Endodermal cell (in vitro differentiated cells): ENCODE measurements around the genes ZNF429 and ZNF723.

DNA sequence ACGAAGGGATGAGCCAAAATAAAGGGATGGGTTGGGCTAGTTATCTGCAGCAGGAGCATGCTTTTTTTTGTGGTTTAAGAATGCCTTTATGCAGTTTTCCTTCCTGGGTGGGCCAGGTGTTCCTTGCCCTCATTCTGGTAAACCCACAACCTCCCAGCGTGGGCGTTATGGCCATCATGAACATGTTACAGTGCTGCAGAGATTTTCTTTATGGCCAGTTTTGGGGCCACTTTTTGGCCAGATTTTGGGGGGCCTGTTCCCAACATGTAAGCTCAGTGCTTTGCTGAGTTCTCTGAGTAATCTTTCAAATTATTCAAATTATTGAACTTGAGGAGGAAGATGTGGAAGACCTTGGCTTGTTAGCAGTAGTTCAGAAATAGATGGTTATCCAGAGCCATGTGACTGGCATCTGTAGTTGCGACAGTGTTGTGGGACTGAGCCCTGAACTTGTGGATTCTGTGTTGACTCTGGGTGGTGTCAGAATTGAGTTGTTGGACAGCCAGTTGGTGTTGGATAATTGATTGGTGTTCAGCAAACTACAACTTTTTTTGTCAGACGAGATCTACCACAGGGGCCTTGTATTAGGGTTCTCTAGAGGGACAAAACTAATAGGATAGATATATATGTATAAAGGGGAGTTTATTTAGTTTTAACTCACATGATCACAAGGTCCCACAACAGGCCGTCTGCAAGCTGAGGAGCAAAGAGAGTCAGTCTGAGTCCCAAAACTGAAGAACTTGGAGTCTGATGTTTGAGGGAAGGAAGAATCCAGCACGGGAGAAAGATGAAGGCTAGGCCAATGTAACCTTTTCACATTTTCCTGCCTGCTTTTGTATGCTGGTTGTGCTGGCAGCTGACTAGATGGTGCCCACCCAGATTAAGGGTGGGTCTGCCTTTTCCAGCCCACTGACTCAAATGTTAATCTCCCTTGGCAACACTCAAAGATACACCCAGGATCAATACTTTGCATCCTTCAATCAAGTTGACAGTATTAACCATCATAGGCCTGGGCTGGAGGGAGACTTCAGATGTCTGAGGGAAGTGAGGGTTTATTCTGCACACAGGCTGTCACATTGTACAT is 22.2 kb downstream of the ZNF493 start:
- PRO-cap, result no peak

- PRO-cap, result bidirectional peak, plus-strand start at chr19:21505602, minus-strand start at chr19:21505681; bidirectional peak, plus-strand start at chr19:21505924, minus-strand start at chr19:21505943; bidirectional peak, plus-strand start at chr19:21506252, minus-strand start at chr19:21506171
Observed at GRCh38 chr19:21505056-21506354, at the start of gene ZNF429. Gene ZNF429, plus strand, starts transcription at chr19:21505602.

DNA sequence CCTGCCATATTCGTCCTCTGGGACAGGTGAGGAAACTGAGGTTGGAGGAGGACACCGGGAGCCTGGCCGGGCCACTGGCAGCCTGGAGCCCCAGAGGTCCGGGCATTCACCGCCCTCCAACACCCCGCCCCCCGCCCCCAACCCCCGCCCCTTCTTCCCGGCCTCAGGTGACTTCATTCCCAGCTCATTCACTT is 5.1 kb upstream of the ZNF98 start:
- PRO-cap, result no peak

DNA sequence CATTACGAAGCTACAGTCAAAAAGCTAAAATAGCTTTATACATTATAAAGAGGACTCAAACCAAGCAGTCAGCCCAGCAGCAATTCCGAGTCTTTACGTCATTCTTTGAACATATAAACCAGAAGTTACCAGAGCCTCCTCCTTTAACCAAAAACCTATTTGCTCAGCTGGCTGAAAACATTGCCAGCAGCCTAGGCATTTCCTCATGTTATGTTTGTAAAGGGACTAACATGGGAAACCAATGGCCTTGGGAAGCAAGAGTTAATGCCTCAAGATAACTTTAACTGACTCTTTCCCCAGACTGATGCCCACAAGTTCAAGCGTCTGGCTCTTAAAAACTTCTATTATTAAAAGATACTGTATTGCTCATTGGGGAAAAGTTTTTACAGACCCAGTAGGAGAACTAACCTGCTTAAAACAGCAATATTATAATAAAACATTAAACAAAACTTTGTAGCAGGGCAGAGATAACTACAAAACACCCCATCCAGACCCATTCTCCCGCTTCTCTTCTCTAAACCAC is 104.0 kb upstream of the ZNF492 start:
- PRO-cap, result no peak

- PRO-cap, result no peak
Observed at GRCh38 chr19:22596093-22596541, 38.0 kb upstream of the ZNF492 start.

- PRO-cap, result no peak
Observed at GRCh38 chr19:22622616-22623552, 11.2 kb upstream of the ZNF492 start.

GRCh38 chr19:22831908-22832682 is at the start of gene ZNF723:
Gene ZNF723, plus strand, starts transcription at chr19:22832291.
- PRO-cap, result no peak

DNA sequence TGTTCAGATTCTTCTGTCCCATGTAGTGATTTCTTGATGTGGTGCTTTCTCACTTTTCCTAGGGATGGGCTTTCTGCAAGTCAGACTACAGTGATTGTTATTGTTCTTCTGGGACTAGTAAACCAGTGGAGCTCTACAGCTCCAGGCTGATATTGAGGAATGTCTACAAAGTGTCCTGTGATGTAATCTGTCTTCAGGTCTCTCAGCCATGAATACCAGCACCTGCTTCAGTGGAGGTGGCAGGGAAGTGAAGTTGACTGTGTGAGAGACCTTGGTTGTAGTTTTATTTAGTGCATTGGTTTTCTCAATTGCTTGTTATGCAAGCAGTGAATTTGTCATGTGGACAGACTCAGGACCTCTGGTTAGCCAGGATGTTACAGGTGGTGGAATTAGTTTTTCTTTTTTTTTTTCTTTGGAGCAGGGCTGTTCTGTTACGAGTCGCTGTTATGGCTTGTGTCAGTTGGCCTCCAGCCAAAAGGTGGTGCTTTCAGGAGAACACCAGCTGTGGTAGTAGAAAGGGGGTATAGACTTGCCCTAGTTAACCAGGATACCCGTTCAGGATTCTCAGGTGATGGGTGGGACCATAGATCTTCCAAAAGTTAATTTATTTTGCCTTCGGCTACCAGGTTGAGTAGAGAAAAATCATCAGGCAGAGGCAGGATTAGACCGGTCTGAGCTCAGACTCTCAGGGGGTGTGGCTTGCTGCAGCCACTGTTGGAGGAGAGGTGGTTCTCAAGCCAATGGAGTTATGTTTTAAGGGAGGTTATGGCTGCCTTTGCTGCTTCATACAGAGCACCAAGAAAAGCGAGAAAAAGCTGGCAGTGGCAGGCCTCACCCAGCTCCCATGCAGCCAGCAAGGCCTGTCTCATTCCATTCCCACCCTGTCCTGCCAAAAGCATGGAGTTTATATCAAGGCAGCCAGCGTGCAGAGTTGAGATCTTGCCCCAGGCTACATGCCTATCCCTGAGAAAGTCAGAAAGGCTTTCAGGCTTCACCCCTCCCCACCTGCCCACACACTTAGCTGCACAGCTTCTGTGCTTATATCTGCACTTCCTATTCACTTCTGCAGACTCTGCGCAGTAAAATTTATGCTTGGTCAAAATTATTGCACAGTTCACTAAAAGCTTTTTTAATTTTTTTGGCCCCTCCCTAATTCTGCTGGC is 12.1 kb upstream of the ZNF675 start:
- PRO-cap, result no peak

DNA sequence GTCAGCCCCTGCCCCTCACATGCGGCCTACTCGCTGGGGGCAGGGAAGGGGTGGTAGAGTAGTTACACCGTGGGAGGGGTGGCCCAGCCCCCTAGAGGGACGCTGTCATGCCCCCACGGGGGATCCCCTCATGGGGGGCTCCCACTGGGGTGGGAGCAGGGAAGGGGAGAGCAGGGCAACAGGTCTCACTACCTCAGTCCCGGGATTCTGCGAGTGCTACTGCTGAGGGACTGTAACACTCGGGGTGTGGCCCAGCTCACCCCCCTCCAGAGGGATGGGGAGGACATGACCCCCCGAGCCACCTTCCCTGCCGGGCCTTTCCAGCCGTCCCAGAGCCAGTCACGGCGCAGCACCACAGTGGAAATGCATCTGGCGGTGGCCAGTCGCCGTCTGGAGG is 84.6 kb upstream of the ZNF254 start:
- PRO-cap, result no peak

DNA sequence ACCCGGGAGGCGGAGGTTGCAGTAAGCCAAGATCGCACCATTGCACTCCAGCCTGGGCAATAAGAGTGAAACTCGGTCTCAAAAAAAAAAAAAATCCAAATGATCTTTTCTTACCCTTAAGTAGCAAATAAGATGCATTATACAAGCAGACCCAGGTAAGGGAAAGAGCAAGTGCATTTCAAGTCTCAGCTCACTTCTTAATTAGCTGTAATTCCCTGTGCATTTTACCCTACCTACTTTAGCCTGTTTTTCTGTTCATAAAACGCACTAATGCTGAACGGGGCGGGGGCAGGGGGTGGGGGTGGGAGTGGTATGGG is 54.0 kb upstream of the ZNF254 start:
- PRO-cap, result no peak

GRCh38 chr19:27761277-27761838 is 1451.6 kb downstream of the UQCRFS1 start:
- PRO-cap, result no peak

DNA sequence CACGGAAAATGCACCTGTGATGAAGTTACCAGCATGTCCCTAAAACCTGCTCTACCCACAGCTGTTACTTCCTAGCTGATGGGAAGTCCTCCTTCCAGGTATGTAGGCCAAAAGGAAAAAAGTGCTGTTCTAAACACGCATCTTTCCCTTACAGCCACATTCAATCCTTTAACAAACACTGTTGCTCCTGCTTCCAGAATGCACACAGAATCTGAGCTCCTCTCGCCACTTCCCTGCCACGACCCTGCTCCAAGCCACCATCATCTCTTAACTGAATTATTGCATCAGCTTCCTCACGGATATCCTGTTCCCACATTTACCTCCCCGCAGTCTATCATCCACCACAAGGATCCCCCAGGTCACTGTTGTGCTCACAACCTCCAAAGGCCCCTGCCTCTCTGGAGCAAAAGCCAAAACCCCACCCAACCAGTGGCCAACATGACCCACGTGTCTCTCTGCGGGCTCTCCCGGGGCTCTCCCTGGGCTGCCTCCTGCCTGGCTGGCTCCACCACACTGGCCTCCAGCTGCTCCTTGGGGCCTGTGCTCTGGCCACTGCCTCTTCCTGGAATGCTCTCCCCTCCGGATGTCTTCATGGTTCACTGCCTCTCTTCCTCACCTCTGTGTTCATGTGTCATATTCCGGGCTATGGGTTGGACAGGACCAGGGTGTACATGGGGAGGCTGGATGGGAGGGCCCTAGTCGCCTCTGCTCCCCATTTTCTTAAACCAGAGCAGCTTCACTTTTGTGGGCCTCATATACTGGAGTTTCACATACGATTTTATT is 809.3 kb downstream of the UQCRFS1 start:
- PRO-cap, result unidirectional peak, minus-strand start at position 273 of the sequence

- PRO-cap, result no peak
Observed at GRCh38 chr19:28480938-28481621, 731.9 kb downstream of the UQCRFS1 start.

DNA sequence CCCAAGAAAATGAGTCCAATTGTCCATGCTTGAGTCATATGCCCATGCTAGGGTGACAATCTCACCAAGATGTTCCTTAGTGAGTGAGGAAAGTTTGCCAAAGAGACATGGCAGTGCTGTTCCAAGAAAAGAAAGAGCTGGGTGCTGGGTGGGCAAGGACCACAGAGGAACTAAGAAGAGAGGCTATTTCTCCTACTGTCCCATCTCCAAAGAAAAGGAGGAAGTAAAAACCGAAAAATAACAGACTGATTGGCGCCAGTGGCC is 606.8 kb downstream of the UQCRFS1 start:
- PRO-cap, result no peak

- PRO-cap, result unidirectional peak, minus-strand start at chr19:28727682
Observed at GRCh38 chr19:28727399-28727884, 485.5 kb downstream of the UQCRFS1 start.

GRCh38 chr19:28793901-28794141 is 419.1 kb downstream of the UQCRFS1 start:
- PRO-cap, result no peak

DNA sequence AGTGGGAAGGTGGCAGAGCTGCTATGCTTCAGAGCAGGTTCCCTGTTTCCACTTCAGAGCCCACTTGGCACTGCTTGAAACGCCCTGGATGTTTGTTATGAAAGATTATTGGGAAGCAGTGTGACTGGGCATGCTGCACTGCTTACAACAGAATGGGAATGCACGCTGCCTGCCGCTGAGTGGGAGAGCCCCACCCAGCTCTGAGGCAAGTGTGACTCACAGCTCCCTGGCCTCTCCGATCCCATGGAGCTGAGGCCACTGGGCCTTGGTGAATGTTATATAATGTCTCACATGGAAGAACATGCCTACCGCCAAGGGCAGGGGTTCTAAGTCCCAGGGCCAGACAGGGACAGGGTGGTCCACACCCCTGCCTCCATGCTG is 113.7 kb downstream of the UQCRFS1 start:
- PRO-cap, result no peak

DNA sequence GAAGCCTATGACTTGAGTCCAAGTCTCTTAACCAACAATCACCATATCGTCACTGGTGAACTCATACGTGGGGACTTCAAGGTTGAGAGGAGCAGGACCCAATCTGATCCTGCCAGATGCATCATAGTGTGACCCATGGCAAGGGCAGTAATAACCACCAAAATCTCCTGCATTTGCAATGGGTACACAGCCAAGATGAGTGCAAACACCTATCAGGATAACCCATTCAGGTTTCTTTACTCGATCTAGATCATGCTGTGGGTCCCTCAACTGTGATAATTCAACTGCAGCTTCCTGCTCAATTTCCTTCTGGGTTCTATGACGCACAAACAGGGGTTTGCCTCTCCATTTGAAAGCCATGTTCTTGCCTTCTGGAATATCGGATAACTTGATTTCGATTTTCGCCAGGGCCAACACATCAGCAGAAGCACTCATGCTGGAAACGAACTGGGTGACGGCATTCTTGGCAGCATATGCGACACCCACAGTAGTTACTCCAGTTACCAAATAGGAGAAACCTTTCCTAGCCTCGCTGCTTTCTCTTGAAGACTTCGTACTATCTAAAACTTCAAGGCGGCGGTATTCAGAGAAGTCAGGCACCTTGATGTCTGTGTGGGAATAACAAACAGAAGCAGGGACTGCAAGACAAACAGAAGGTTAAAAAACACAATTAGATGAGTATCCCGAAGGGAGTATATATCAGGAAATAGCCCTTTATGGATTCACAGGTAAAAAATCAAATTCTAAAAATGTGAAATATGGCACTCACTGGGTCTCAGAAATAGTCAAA is 5.2 kb downstream of the UQCRFS1 start:
- PRO-cap, result no peak

- PRO-cap, result no peak
Observed at GRCh38 chr19:29609816-29610479, 3.9 kb downstream of the POP4 start.

GRCh38 chr19:29687142-29687893 is 22.1 kb downstream of the PLEKHF1 start:
- PRO-cap, result no peak